Ileum (tissue), 1 donor: ENCODE measurements around a stretch of chr17.

- PRO-cap, result no peak
These were observed 86.0 kb downstream of the MRC2 start for GRCh38 chr17:62713423-62714011.

DNA sequence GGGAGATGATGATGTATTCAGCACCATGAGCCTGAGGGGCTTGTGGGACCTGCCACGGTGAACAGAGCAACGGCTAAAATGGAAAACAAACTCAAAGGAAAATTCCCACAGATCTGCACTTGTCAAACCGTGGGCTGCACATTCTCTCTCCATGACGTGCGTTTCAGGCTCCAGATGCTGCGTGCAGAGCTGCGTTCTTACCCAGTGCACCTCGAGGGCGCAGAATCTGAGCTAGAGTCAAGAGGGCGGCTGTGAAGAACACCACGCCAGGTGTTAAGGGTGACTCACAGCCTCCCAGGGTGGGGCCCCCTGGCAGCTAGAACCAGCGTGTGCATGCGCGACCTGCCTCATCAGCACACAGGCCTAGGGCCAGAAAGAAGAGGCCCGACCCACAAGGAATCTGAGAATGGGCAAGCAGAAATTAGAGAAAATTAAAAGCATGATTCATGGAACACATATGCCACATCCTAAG is 29.2 kb downstream of the MARCHF10 start:
- PRO-cap, result no peak

DNA sequence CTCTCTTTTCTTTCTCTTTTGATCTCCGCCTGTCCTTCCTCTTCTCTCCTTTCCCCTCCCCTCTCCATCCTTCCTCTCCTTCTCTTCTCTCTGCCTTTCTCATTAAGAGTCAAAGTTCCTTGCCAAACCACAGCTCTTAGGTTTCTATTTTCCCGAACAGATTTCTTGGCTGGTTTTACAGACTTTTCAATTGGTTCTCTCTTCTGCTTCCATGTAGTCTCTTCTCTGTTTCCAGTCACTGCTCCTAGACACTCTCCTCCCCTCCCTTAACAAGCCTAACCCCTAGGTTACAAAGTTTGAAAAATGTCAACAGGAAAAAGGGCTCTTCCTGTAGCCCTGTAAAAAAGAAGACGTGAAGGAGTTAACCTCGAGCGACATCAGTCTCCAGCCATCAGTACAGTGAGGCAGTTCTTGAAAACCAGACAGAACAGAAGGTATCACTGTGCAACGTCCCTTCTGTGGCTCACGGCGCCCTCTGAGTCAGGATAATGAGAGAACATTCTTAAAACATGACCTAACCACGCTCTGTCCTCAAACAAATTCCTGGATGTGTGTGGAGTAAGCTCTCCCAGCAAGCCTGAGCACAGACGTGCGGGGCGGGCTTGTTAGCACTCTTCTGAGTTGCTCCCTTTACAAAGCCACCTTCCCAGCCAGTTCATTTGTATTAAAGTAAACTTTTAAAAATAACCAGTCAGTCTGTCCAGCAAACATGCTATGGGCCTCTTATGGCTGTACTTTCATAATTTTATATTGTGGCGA is 11.6 kb upstream of the MARCHF10 start:
- PRO-cap, result bidirectional peak, plus-strand start at position 584 of the sequence, minus-strand start at position 477 of the sequence

DNA sequence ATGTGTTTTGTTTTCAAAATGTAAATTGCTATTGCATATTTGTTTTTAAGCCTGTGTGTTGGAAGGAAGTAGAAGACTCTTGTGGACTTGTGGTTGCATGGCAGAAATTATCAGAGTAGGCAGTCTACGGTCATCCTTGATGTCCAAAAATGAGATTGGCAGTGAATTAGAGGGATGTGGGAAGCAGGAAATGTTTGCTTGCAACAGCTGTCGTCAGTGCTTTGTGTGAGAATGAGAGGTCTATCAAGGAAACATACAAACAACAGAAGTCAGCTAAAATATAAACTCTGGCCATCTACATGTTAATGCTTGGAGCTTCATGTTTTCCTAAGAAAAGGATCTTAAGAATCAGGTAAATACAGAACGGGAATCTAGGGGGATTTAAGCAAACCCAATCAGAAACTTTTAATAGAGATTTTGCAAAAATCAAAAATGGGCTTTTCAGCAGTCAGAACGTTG is 196.8 kb downstream of the CYB561 start:
- PRO-cap, result no peak

DNA sequence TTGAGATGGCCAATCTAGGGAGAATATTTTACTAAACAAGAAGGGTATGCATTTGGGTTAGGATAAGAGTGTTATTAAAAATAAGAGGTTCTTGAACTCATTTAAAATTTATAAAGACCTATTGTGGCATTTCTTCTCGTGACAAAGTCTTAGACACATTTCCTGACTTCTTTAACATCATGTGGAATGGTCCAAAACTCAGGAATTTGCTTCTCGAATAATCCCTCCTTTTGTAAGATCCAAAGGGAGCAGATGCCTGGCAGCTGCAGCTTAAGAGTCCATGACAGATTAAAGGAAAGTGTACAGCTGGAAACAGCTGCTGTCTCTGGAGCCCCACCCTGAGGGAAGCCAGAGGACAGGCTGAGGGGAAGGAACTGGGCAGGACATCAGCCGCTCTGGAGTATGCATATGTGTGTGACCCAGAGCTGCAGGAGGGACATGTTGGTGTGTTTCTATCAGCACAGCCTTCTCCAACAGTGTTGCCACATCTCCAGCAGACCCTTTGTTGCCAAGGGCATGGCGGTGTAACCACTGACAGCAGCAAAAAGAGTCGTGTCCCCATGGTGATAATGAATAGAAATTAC is 46.3 kb downstream of the CYB561 start:
- PRO-cap, result no peak

GRCh38 chr17:63423101-63423994 is 22.8 kb downstream of the CYB561 start:
- PRO-cap, result no peak

GRCh38 chr17:63675767-63676459 is 24.0 kb downstream of the LIMD2 start:
- PRO-cap, result unidirectional peak, minus-strand start at chr17:63676072

DNA sequence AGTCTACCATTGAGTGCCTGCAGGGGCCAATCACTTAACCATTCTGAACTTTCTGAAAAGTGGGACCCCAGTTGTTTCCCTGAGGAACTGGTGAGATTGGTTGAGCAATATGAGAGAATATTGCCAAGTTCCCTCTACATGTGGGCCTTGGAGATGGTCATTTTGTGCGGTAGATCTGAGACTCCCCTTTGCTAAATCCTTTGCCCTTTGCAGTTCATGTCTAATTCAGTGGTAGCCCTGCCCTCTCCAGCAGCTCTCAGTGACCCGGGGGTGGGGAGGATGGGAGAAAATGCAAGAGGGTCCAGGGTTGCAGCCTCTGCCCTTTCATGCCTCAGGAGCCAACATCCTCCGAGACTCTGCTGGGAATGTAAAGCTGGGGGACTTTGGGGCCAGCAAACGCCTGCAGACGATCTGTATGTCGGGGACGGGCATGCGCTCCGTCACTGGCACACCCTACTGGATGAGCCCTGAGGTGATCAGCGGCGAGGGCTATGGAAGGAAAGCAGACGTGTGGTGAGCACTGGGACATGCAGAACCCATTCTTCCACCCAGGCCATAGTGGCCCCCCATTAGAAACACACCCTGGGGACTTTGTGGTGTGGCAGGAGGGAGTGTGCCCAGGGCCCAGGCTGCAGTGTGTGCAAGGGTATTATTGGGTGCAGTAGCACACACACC is 7.9 kb downstream of the LIMD2 start:
- PRO-cap, result no peak

DNA sequence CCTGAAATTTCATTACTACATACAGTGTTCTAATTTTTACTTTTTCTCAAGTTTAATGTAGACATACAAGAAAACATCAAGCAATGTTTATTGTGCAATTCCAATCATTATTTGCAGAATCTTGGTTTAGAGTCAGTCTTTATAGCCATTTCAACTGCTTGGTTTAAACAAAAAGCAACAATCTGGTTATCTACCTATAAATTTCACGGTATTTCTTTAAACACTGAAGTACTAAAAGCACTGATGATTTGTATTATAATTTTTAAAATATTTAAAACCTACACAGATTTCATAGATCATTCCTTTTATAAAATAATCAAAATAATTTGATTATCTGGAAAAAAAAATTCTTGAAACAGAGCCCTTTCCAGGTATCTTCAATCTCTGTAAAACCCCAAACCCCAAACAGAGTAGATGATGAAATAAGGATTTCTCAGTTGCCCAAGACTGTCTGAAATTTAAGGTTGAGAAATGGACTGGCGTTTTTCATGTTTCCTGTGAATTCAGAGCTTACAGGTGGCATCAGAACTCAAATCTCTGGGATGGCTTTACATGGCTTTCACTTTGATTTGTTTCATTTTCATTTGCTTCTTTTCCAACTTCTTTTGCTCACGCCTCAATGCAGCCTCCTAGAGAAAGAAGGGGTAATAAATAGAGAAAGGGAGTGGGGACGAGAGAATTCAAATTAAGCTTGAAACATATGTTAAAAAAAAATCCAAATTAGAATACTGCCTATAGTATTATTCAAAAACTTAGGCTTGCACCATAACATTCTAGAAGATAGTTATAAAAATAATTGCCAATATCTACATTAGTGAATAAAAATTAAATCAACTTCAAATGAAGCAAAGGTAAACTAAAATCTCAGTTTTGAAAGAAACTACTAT is 5.0 kb upstream of the STRADA start:
- PRO-cap, result no peak

DNA sequence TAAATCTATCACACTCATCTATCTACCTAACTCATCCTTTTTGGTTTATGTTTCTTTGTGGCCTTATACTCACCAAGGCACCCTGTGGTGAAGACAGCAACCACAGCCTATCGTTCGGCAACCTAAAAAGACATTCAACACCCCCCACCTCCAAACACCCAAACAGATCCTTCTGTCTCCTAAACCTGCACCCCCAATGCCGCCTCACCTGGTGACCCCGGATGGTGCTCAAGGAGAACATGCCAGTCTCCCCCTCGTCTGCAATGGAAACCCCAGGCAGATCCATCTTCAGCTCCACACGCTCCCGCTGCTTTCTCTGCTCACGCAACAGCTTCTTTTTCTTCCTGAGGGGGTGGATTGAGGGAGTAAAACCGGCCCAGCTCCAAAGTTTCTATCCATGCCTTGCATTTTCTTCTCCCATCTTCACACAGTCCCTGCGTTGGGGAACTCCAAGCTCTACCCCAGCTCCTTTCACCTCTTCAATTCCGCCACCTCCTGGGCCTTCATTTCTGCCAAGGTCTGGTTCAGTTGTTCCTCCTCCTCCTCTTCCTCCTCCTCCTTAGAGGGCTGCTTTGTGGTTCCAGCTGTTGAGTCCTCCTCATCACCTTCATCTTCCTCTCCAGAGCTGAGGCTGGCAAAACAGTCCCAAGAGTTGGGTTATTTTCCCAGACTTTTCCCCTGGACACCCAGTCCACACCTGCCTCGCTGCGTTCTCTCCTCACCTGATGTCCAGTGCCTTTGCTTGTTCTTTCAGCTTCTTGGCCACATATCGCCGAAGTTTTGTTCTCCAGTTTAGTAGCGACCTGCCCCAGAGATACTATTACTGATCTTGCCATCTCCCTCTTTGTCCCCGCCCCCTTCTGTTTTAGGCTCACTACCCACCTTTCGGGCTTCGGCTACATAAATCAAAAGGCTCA is 3.4 kb upstream of the PSMC5 start:
- PRO-cap, result no peak

DNA sequence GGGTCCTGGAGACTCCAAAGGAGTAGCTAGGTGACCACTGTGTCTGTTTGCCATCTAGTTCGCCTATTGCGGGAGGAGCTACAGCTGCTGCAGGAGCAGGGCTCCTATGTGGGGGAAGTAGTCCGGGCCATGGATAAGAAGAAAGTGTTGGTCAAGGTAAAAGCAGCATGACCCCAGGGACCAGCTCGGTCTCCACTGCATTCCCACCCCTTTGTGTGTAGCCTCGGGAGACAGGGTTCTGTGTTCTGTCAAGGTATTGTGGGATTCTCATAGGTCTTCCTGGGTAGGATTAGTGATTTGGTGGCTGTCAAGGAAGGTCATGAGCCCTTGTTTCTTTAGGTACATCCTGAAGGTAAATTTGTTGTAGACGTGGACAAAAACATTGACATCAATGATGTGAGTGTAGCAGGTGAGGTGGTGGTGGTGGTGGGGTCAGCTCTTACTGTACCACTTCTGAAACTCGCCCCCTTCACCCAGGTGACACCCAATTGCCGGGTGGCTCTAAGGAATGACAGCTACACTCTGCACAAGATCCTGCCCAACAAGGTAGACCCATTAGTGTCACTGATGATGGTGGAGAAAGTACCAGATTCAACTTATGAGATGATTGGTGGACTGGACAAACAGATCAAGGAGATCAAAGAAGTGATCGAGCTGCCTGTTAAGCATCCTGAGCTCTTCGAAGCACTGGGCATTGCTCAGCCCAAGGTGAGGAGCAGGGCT is 2.5 kb upstream of the FTSJ3 start:
- PRO-cap, result no peak

- PRO-cap, result no peak
These were observed 33.9 kb upstream of the ICAM2 start for GRCh38 chr17:64054221-64054790.

- PRO-cap, result no peak
These were observed 39.4 kb upstream of the ICAM2 start for GRCh38 chr17:64059922-64060132.

GRCh38 chr17:64087346-64088421 is 42.3 kb downstream of the ERN1 start:
- PRO-cap, result no peak

DNA sequence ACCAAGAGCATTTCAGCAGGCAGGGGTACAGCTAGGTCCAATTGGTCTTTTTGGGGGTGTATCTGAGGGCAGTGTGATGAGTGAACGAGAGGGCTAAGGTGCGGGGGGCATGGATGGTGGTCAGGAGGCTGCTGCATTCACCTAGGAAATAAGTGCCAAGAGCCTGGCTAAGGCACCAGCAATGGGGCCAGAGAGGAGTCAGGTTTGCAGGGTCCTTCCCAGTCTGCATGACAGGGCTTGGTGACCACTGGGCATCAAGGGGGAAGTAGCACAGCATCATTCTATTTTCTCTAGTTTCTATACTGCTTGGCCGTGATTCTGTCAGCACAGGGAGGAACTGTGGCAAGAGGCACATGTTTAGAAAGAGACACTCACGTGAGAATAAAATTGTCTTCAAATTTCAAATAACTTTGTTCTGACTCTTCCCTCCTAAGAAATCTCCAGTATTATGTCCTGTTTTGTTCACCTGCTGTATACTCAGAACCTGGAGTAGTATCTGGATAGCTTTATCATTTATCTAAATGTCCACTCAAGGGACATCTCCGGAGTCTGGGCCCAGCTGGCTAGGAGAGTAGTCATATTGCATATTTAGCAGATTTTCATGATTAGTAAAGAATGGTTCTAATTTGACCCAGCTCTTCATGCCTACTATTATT is 37.8 kb downstream of the ERN1 start:
- PRO-cap, result no peak

GRCh38 chr17:64190363-64190790 is 60.4 kb upstream of the ERN1 start:
- PRO-cap, result no peak

DNA sequence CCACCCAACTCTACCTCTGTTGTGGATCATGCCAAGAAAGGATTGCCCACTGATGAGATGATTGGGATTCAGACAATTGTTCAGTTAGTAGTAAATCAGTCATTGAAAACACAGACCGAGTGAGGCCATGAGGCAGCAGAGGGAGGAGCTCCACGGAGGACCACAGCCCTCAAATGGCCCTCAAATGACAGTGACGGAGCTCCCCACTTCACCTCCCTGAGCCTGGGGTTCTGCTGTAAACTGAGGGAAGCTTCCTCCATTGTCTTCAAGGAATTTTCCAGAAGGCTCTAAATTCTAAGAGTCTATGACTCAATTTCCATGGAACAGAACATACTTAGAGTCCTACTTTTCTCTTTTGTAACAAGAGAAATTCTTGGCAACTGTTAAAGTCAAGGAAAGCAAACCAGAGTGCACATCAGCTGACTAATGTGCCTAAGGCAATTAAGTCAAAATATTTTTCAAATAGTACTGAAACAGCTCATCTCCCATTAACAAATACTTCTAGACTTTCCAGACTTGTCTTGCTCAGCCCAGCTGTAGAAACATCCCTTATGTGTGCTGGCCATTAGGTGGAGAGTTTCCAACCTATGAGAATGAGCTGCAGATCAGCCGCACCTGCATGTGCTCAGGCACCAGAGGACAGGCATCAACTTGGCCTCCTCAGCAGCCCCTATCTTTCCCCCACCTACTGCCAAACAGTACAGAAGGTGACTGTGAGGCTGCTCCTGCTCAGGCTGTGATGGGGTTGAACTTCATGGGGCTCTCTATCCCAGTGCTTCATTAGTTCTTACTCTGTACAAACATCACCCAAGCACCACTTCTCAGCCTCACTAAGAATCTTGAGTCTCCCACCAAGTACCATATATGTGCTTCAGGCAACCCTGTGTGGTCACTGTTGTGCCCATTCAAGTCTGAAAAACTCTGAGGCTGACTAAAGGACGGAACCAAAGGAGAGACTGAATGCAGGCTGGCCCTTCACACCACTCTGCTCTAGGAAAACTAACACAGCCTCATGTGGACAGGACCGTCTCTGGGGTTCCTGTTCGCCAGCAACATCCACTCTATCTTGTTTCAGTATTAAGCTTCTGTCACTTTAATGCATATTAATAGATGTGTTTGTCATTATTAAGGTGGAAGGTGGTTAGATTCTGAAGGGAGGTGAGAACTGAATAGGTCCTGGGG is 32.2 kb downstream of the TEX2 start:
- PRO-cap, result no peak

DNA sequence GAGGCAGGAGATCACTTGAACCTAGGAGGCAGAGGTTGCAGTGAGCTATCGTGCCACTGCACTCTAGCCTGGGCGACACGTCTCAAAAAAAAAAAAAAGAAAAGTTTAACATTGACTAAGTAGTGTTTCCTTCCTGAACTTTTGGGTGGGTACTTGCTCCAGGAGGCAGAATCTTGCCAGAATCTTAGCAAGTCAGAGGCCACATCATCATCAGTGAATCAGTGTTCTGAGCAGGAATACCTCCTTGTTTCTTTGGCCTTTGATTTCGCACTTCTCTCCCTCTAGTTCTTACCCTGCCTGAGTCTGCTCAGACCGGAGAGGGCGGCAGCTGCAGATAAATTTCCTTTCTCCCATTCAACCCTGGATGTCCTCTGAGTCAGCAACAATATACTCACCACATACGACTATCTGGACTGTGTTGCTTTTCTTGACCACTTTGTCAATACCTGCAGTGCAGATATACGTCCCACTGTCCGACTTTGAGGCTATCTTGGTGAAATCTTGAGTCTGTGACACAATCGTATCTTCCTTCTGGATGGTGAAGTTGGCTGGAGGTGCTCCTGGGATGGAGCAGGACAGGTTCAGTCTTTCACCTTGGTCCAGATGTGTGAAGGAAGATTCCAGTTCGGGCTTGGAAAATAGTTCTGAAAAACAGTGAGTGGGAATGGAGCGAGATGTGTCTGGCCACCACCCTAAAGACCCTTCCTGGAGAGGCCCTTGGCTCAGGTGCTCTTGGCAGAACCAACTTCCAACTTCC is 27.7 kb downstream of the PECAM1 start:
- PRO-cap, result no peak

- PRO-cap, result no peak
These were observed 21.0 kb downstream of the PECAM1 start for GRCh38 chr17:64369636-64370150.

DNA sequence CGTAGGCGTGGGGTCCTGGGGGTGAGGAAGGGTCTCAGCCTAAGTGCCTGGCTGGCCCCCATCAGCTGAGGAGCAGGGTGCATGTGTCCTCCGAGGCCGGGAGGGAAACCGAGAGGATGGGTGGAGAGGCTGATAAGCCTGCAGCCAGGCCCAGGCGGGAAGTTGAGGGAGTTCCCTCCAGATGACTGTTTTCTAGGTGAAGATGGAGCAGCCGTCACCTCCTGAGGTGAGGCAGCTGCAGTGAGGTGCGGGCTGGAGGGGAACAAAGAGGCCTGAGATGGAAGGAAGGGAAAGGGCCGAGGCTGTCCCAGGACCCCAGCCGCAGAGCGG is 3.1 kb downstream of the PECAM1 start:
- PRO-cap, result no peak